Skin of body (tissue), 2 donors: ENCODE measurements around the genes ABLIM3 and ARHGEF37.

DNA sequence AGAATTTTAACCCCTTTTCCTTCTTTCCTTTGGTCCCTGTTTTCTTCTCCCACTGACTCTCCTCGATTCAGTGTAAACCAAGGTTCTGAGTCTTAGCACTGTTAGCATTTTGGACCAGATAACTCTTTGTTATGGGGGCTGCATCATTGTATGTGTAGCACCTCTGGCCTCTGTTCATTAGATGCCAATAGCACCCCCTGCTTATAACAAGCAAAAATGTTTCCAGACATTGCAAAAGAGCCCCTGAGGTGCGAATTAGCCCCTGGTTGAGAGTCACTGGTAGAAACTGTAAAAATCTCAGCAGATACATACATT, 2.7 kb downstream of the ADRB2 start:
- RAMPAGE, long total RNA = no peak

DNA sequence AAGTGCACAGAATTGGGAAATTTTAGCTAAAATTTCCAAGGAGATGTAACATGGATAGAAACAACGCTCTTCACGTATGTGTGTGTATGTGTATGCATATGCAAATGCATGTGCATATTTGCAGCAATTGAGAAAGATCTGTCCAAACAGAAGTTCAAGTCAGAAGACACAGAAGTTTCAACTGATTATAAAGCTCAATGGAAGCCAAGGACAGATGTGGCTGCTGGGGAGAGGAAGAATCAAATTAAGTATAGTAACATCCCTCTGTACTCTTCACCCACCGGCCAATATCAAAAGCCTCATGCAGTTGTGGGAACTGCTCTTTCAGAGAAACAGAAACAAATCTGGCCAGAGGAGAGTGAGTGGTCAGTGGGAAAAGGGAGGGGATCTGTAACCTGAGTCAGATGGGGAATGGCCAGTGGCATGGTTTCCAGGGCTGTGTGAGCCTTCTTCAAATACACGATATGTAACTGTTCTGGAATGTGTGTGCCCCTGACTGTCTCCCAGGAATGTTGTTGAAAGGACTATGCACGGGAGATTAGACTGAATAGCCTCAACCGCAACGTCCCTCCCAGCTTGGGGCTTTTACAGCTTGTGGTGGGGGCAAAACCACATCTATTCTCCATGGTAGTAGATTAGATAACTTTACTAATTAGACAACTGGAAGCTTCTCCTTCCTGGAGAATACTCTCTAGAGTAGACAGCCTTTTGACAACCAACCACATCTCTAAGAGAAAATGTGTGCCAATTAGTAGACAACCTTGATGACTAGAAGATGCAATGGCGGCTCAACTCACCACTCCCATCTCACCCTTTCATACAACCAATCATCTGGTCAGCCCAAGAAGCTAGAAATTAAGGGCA, 60.8 kb downstream of the SH3TC2 start:
- RAMPAGE, long total RNA = no peak

- RAMPAGE, long total RNA = no peak
Measured at GRCh38 chr5:149138113-149138684, 3.1 kb upstream of the ABLIM3 start.

GRCh38 chr5:149141284-149141997, at the start of gene ABLIM3:
ABLIM3 (plus strand) TSS chr5:149141493.
- RAMPAGE, long total RNA = no peak

- RAMPAGE, long total RNA = no peak
Measured at GRCh38 chr5:149151575-149152179, 10.4 kb downstream of the ABLIM3 start.

GRCh38 chr5:149217317-149217805, 54.3 kb upstream of the AFAP1L1 start:
- RAMPAGE, long total RNA = no peak

DNA sequence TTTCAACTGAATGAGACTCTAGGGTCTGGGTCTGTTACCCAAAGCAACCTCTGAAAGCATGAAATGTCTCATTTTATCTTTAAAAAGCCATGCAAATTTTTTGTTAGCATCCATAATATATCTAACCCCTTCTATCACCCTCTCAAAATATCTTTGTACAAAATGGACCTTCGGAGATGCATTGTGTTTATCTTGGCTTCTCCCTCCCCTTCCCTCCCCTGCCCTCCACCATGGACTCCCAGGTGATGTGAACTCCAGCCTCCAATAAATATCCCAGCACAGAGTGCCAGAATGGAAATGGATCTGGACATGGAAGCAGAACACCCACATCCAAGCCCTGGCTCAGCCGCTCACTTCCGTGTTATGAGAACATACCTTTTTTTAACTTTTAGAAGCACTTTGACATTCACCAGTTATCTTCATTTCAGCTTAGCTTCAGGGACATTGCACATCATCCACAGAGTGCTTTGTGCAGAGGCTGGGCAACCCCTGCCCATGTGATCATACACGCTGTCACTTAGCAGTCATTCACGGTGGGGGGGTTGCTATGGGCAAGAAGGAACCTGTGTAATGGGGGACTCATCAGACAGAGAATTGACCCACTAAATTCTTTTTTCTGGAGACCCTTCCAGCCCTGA, 9.1 kb downstream of the AFAP1L1 start:
- RAMPAGE, long total RNA = no peak

DNA sequence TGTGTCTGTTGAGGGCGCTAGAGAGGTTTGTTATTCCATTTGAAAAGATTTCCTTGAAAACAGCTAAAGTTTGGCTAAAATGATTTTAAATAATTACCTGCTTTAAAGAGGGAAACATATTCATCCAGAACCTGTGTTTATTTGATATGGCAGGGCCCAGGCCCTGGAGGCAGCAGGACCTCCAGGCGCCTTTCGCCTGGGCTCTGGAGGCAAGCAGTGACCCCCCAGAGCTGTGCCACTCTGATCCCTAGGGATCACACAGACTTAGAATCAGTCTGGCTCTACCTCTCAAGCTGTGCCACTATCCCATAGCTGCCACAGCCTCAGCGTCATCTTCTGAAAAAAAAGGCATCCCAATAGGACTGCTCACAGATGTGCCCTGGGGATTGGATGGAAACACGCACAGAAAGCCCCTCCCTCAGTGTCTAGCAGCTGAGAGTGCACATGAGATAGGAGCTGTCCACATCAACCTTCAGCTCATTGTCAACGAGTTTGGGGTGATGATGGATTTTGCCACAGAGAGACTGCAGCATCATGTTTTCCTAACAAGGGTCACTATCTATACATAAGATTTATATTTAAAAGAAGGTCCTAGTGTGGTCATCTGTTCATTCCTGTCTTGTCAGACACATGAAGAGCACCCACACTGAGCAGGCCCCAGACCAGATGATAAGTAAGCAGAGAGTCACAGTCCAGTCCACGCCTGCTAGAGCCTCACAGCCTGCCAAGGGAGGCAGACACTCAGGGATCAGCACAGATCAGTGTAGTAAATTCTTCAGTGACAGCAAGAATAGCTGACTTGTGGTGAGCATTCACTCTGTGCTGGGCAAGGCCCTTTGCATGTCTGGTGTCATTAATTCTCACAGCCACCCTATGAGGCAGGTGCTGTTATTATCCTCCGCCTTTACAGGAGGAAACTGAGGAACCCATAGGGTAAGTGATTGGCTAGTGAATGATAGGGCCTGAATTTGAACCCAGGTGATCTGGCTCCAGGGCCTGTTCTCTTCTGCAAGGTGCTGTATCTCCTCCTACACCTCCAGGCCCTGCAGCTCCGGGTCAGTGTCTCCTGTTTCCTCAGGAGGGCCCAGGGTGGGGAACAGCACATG, 25.8 kb downstream of the AFAP1L1 start:
- RAMPAGE, long total RNA = no peak

DNA sequence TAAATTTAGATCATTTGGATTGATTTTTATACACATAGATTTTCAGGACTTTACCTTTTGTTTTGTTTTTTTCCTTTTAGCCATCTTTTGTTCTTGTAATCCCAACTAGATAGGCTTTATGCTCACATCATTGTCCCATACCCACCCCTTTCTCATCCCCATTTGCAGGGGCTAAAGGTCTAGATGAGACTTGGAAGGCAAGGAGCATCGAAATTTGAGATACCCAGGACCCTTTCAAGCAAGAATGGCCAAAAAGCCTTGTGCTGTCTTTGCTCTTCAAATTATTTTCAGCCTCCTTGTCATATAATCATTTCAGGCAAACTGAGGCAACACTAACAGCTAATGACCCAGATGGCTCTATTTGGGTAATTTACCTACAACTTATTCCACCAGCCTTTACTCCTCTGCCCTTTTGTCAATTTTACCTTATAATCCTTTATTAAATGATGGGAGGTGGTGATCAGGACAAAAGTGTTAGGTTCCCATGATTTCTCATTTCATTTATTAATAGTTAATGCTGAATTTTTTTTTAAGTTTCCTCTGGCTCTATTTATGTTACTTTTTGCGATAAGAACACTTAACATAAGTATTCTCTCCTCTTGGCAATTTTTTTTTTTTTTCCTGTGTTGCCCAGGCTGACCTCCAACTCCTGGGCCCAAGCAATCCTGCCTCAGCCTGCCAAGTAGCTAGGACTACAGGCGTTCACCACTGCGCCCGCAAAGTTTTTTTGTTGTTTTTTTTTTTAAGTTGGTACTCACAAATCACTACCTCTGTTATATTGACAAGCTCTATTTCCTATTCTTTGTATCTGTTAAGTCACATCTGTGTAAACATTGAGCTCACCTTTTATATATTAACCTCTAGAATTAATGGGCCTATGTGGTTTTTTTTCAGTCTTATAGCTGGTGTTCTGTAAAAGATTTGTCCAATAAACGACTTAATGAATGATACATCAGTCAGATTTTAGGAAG, 5.8 kb upstream of the PCYOX1L start:
- RAMPAGE, long total RNA = no peak

- RAMPAGE, long total RNA = no peak
Measured at GRCh38 chr5:149355438-149356257, 2.2 kb upstream of the PCYOX1L start.

DNA sequence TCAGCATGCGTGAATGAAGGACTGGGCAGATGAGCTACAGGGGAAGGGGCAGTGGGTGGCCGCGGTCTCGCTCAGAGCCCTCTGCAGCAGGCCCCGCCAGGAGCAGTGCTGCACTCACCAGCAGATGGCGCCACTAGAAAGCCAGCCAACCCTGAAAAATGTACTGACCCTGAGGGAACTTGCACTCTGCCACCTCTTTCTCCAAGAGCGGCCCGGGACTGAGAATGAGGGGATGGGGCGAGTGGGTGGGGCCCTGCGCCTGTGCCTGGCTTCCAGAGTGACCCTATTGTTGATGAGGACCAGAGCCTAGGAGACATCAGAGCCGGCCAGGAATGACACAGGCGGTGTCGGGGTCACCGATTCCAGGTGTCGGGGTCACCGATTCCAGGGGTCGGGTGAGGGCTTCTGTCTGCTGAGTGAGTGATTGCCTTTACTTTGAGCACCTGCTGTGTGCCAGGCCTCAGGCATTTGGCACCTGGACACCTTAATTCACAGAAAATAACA, 2.9 kb upstream of the IL17B start:
- RAMPAGE, long total RNA = no peak

- RAMPAGE, long total RNA = no peak
Measured at GRCh38 chr5:149405157-149406180, 26.4 kb upstream of the IL17B start.

- RAMPAGE, long total RNA = no peak
Measured at GRCh38 chr5:149430165-149431221, 51.4 kb upstream of the IL17B start.

- RAMPAGE, long total RNA = no peak
Measured at GRCh38 chr5:149580953-149582063, at the start of gene ARHGEF37. ARHGEF37 (plus strand) TSS chr5:149581498.

GRCh38 chr5:149628625-149629541, 47.6 kb downstream of the ARHGEF37 start:
- RAMPAGE, long total RNA = no peak

DNA sequence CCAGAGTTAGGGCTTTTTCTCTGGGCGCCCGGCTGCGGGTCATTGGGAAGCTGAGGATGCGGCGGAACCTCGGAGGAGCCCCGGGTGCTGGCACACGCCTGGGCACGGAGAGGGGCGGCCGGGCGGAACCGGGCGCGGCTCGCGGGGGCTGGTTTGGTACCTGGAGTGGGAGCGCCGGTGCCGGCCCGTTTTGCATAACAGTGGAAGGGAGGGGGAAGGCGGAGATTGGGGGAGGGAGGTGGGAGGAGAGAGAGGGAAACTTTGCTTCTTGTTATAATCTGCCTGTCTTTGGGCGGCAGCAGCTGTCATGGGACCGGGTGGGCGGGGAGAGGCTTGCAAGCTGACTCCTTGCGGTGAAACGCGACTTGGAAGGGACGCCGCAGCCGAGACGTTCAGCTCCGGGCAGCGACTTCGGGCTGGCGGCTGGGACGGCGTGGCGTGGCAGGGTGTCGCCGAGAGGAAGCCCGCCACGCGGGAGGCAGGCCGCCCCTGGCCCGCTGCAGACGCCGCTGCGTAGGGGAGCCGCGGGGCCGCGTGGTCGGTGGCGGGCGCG, 1.4 kb downstream of the PPARGC1B start:
- RAMPAGE, long total RNA = no peak

DNA sequence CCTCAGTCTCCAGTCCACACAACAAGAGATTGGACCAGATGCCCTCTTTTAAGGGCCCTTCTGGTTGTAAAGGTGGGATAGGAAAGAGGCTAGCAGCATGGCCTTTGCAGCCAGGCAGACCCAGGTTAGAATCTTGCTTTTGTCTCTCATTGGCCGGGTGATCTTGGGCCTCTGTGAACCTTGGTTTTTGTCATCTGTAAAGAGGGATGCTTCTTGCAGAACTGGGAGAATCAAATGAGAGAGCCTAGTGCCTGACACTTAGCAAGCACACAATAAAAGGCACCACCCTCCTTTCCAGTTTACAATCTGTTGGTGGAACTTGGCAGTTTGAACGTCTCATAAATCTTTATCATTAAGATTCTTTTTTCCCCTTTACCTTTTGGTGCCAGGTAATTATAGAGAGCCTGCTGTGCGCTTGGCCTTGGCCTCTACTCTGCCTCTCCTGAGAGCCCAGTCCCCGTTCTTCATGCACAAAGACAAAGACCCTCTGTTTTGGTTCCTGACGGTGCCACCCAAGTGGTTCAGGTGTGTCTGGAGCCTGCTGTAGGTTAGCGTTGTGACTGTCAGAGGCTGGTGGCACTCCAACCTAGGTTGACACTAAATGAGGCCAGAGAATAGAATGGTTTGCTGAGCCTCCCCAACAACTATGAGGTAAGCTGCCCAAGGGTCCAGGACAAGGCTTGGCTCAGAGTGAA, 55.2 kb downstream of the PPARGC1B start:
- RAMPAGE, long total RNA = no peak

GRCh38 chr5:149836052-149837045, 106.2 kb downstream of the PPARGC1B start:
- RAMPAGE, long total RNA = no peak

GRCh38 chr5:150113176-150113608, 26.8 kb upstream of the CSF1R start:
- RAMPAGE, long total RNA = no peak

DNA sequence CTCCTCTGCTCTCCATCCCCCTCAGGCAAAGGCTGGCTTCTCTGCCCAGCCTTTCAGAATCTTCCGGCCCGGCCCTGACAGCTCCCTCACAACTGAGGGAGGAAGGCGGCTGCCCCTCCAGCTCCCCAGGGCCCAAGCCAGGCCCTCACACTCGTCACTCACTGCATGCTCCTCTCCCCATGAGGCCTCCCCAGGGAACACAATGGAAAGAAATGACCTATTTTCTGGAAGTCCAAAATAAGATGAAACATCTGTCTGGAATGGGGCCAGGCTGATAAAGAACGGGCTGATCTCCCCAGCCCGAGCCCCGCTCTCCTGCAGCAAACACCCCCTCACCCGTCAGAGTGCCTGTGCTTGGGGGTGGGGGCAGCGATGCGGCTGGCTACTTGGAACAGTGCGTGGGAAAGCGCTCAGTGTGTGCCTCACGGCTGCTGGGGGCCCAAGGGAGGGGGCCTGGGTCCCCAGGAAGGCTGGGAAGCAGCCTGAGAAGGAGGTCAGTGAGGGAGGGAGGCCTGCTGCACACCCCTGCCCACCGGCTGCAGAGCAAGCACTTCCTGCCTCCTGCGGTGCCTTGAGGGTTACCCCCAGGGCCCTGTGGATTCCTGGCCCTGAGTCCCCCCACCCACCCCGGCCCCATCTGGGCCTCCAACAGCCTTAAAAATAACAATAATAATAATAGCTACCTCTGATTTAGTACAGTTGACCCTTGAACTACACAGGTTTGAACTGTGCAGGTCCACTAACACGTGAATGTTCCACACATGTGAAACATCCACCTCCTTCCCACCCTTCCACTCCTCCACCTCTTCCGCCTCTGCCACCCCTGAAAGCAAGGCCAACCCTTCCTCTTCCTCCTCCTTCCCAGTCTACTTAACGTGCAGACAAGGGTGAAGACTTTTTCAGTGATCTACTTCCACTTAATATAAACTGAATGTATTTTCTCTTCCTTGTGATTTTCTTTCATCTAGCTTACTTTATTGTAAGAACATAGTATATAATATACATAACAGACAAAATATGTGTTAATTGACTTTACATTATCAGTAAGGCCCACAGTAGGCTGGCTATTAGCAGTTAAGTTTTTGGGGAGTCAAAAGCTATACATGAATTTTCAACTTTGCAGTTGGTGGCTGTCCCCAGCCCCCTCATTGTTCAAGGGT, 11.0 kb downstream of the PDGFRB start:
- RAMPAGE, long total RNA = no peak